ENCODE measurements around the genes POU3F3 and MRPS9.

GRCh38 chr2:101625410-101625951, 72.0 kb upstream of the MAP4K4 start:
CAGE:
- cytosol, long polyA minus RNA = no peak
- cytosol, long polyA plus RNA = no peak
- long polyA plus RNA = no peak
- nucleus, long polyA minus RNA = no peak
- nucleus, long polyA plus RNA = no peak

CAGE:
- cytosol, long polyA minus RNA = no peak
- cytosol, long polyA plus RNA = no peak
- long polyA plus RNA = no peak
- nucleus, long polyA minus RNA = no peak
- nucleus, long polyA plus RNA = no peak
Measured at GRCh38 chr2:101751556-101752136, 54.1 kb downstream of the MAP4K4 start.

DNA sequence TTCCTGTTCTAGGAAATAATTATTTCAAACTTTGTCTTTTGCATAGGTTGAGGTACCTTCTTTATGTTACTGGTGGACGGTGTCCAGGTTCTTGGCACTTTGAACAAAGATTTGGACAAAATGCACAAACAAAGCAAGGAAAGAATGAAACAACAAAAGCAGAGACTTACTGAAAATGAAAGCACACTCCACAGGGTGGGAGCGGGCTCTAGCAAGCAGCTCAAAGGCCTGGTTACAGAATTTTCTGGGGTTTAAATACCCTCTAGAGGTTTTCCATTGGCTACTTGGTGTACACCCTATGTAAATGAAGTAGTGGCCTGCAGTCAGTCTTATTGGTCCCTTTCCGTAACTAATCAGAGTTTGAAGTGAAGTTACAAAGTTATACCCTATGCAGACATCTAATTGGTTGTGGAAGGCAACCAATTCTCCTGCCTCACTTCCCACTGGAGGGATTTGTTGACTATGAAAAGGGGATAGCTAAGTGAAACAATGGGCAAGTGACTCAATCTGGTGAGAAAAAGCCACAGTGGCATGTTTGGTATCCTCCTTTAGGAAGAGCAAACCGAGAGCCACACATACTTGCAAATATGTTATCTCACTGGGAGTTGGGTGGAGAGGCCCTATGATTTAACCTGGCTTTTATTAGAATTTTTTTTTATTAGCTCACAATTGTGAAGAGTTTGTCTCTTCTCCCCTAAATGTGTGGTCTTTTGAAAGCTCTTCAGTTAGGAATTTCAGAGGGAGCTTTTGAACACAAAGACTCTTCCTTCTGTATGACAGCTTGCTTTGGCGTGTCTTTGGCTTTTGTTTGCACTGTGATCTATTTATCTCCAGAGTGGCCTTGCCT, 69.4 kb downstream of the MAP4K4 start:
CAGE:
- cytosol, long polyA minus RNA = no peak
- cytosol, long polyA plus RNA = no peak
- long polyA plus RNA = no peak
- nucleus, long polyA minus RNA = no peak
- nucleus, long polyA plus RNA = no peak

CAGE:
- cytosol, long polyA minus RNA = no peak
- cytosol, long polyA plus RNA = start-site peak on the plus strand at chr2:101831758-101831806, 347 and 102 reads in 2 replicates
- long polyA plus RNA = no peak
- nucleus, long polyA minus RNA = no peak
- nucleus, long polyA plus RNA = no peak
Measured at GRCh38 chr2:101831180-101832188, 134.0 kb downstream of the MAP4K4 start.

CAGE:
- cytosol, long polyA minus RNA = no peak
- cytosol, long polyA plus RNA = no peak
- long polyA plus RNA = no peak
- nucleus, long polyA minus RNA = no peak
- nucleus, long polyA plus RNA = no peak
Measured at GRCh38 chr2:102056105-102056701, 64.4 kb downstream of the IL1R2 start.

CAGE:
- cytosol, long polyA minus RNA = no peak
- cytosol, long polyA plus RNA = no peak
- long polyA plus RNA = no peak
- nucleus, long polyA minus RNA = no peak
- nucleus, long polyA plus RNA = no peak
Measured at GRCh38 chr2:102057813-102058330, 66.1 kb downstream of the IL1R2 start.

DNA sequence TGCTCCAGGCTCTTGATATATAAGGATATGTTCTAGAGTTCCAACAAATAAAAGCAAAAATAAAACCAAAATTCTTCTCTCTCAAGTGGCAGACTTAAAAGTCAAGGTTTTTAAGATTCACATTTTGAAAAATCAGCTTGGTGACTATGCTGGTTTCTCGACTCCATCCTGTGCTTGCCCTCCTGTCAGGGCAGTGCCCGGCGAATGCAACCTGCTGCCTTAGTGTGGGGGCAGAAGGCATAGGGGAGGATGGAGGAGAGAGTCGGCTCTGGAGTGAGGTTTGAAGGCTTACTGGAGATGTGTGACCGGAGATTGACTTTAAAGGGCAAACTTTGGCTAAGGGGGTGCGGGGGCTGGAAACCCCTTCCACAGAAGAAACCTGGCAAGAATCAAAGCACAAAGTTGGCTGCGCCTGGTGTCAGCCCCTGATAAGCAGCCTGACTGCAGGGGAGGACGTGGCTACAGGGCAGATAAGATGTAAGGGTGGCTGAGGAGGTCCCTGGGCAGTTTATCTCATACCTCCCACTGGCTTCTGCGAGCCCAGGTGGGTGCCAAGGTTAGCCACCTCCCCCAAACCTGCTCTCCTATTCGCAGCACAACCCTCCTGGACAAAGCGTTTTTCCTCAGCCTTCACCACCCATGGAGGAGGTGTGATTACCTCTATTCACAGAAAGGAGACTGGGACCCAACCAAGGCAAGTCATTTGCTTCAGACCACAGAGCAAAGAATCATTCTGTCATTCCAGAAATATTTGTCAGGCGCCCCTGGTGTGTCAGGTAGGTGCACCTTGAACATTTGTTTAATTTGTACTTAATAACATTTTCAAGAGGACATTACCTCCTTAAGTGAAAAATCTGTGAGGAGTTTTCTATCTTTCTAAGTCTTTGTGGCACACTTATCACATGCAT, 73.3 kb upstream of the IL1R1 start:
CAGE:
- cytosol, long polyA minus RNA = no peak
- cytosol, long polyA plus RNA = no peak
- long polyA plus RNA = no peak
- nucleus, long polyA minus RNA = no peak
- nucleus, long polyA plus RNA = no peak

CAGE:
- cytosol, long polyA minus RNA = no peak
- cytosol, long polyA plus RNA = no peak
- long polyA plus RNA = no peak
- nucleus, long polyA minus RNA = no peak
- nucleus, long polyA plus RNA = no peak
Measured at GRCh38 chr2:102103789-102104207, 38.7 kb upstream of the IL1R1 start.

GRCh38 chr2:102110476-102111142, 31.9 kb upstream of the IL1R1 start:
CAGE:
- cytosol, long polyA minus RNA = no peak
- cytosol, long polyA plus RNA = no peak
- long polyA plus RNA = no peak
- nucleus, long polyA minus RNA = no peak
- nucleus, long polyA plus RNA = no peak

GRCh38 chr2:102368165-102369051, 12.8 kb downstream of the IL18R1 start:
CAGE:
- cytosol, long polyA minus RNA = no peak
- cytosol, long polyA plus RNA = no peak
- long polyA plus RNA = no peak
- nucleus, long polyA minus RNA = no peak
- nucleus, long polyA plus RNA = no peak

GRCh38 chr2:104531956-104532227, 322.0 kb upstream of the POU3F3 start:
CAGE:
- cytosol, long polyA minus RNA = no peak
- cytosol, long polyA plus RNA = no peak
- long polyA plus RNA = no peak
- nucleus, long polyA minus RNA = no peak
- nucleus, long polyA plus RNA = no peak

CAGE:
- cytosol, long polyA minus RNA = no peak
- cytosol, long polyA plus RNA = no peak
- long polyA plus RNA = no peak
- nucleus, long polyA minus RNA = no peak
- nucleus, long polyA plus RNA = no peak
Measured at GRCh38 chr2:104758356-104758826, 95.5 kb upstream of the POU3F3 start.

CAGE:
- cytosol, long polyA minus RNA = no peak
- cytosol, long polyA plus RNA = no peak
- long polyA plus RNA = no peak
- nucleus, long polyA minus RNA = no peak
- nucleus, long polyA plus RNA = no peak
Measured at GRCh38 chr2:104853989-104854560, at the start of gene POU3F3. Gene POU3F3, plus strand, starts transcription at chr2:104854115.

DNA sequence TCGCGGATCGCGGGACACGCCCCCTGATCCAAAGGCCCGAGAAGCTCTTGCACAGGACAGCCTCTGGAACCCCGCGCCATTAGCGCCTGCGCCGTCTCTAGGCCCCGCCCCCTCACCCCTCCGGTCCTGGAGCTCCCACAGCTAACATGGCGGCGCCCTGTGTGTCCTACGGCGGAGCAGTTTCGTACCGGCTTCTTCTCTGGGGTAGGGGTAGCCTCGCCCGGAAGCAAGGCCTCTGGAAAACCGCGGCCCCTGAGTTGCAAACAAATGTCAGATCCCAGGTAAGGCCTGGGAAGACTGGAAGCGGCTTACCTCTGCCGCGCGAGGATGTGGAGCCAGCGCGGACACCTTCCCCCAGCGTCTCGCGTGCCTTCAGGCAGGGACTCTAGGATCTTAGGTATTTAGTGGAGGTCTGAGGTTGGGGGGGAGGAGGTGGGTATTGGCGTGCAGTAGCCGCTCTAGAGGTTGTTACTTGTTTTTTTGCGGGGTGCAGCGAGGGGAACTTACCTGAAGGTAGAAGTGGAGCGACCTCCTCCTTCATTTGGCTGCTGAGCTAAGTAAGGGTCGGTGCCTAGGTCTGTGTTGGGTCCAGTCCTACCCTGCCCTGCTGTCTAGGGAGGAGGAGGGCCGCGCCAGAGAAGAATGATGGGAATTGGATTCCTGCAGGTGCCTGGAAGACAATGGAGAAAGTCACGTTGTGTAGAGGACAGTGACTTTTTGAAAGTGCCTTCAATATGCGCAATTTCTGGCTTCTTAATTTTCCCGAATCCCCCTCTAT, at the start of gene MRPS9:
Gene MRPS9, plus strand, starts transcription at position 123 of the 778 bp plus-strand sequence.
CAGE:
- cytosol, long polyA minus RNA = start-site peak on the plus strand centred at position 127 of the sequence, 27 bp wide, 42 reads
- cytosol, long polyA plus RNA = start-site peak on the plus strand centred at position 165 of the sequence, 90 bp wide, 854 and 400 reads in 2 replicates
- long polyA plus RNA = start-site peak on the plus strand centred at position 131 of the sequence, 27 bp wide, 655 and 797 reads in 2 replicates
- nucleus, long polyA minus RNA = start-site peak on the plus strand centred at position 135 of the sequence, 25 bp wide, 20 reads
- nucleus, long polyA plus RNA = start-site peak on the plus strand centred at position 166 of the sequence, 88 bp wide, 653 and 477 reads in 2 replicates

CAGE:
- cytosol, long polyA minus RNA = no peak
- cytosol, long polyA plus RNA = no peak
- long polyA plus RNA = no peak
- nucleus, long polyA minus RNA = no peak
- nucleus, long polyA plus RNA = no peak
Measured at GRCh38 chr2:105369255-105369551, 29.6 kb downstream of the FHL2 start.

DNA sequence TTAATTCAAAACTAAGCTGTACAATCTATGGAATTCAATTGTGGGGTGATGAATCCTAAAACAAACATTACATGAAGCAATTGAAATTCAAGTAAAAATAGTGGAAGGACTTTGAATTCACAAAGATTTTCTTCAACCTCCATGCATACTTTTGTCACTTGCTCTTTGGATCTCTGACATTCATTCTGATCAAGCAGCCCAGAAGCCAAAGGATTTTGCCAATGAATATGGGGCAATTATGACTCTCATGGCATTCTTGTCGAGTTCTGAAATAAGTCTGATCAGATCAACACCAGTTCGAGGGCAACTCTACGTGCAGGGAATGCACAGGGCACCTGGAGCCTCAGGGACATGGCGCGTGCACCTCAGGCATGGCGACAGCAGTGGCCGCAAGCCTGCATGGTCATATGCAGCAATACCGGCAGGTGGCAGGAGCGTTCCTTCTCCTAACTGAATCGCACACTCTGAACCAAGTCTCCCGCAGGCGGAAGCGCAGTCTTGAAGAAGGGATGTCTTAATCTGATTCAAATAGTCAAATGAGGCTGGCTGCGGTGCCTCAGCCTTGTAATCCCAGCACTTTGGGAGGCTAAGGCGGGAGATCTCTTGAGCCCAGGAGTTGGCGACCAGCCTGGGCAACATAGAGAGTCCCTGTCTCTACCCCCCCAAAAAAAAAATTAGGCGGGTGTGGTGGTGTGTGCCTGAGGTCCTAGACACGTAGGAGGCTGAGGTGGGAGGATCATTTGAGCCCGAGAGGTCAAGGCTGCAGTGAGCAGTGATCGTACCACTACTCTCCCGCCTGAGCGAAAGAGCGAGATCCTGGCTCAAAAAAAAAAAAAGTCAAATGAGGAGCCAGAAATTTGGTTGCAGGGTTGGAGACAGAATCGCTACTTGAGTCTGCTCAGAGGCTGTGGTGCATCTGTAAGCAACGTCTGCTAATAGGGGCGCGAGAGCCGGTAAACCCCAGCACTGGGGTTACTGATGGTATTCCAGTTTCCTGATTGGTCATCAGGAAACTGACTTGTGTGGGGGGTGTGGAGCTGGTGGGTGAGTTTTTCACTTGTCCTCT, 29.0 kb downstream of the FHL2 start:
CAGE:
- cytosol, long polyA minus RNA = no peak
- cytosol, long polyA plus RNA = no peak
- long polyA plus RNA = no peak
- nucleus, long polyA minus RNA = no peak
- nucleus, long polyA plus RNA = no peak

CAGE:
- cytosol, long polyA minus RNA = no peak
- cytosol, long polyA plus RNA = no peak
- long polyA plus RNA = no peak
- nucleus, long polyA minus RNA = no peak
- nucleus, long polyA plus RNA = no peak
Measured at GRCh38 chr2:105379843-105380576, 18.8 kb downstream of the FHL2 start.

DNA sequence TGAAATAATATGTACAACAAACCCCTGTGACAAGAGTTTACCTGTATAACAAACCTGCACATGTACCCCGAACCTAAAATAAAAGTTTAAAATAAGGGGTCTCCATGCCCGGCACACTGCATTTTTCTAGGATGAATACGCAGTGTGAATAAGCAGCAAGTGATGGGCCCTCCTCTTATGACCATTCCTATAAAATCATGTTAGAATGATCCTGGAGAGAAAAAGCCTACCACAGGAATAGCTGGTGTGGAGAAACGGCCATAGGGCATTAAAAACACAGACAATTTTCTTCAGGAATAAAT, 10.7 kb downstream of the FHL2 start:
CAGE:
- cytosol, long polyA minus RNA = no peak
- cytosol, long polyA plus RNA = no peak
- long polyA plus RNA = no peak
- nucleus, long polyA minus RNA = no peak
- nucleus, long polyA plus RNA = no peak

DNA sequence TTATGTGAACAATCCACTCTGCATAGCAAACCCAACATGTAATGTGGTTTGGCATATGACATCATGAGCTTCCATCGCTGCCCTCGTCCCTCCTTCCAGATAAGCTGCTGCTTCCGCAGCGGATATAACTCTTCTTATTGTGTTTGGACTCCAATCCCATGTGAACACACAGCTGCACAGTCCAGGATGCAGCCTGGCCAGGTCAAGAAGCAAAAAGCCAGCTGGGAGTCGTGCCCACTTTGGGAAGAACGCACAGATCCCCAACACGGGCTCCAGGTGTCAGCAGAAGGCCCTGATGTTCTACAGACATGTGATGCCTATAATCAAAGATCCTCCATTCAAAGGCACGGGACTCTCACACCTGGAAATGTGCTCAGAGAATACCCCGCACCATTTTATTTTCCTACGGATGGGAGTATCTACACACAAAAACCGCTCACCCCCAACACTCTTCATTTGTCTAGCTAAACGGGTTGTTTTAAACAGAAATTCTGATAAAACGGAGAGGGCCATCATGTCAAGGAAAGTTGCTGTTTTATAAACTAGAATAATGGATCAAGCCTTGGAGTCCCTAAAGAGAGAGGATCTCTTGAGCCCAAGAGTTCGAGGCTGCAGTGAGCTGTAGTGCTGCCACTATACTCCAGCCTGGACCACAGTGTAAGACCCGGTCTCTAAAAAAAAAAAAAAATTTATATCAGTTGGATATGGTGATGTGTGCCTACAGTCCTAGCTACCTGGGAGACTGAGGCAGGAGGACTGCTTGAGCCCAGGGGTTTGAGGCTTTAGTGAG, 4.9 kb downstream of the FHL2 start:
CAGE:
- cytosol, long polyA minus RNA = no peak
- cytosol, long polyA plus RNA = no peak
- long polyA plus RNA = no peak
- nucleus, long polyA minus RNA = no peak
- nucleus, long polyA plus RNA = no peak

CAGE:
- cytosol, long polyA minus RNA = no peak
- cytosol, long polyA plus RNA = no peak
- long polyA plus RNA = no peak
- nucleus, long polyA minus RNA = no peak
- nucleus, long polyA plus RNA = no peak
Measured at GRCh38 chr2:105490048-105490320, 91.1 kb upstream of the FHL2 start.

Measured in keratinocyte (primary cell).